Fallopian tube (tissue), 1 donor: ENCODE measurements around a stretch of chr22.

- PRO-cap: no peak
These were observed 97.9 kb upstream of the RTL6 start for GRCh38 chr22:44595655-44596649.

GRCh38 chr22:44648246-44649325, 53.4 kb upstream of the PRR5 start:
- PRO-cap: bidirectional peak, plus-strand start at chr22:44648554, minus-strand start at chr22:44648461

- PRO-cap: unidirectional peak, minus-strand start at chr22:44669120
These were observed 33.0 kb upstream of the PRR5 start for GRCh38 chr22:44668941-44669519.

GRCh38 chr22:44710476-44711605, 8.8 kb downstream of the PRR5 start:
- PRO-cap: no peak

DNA sequence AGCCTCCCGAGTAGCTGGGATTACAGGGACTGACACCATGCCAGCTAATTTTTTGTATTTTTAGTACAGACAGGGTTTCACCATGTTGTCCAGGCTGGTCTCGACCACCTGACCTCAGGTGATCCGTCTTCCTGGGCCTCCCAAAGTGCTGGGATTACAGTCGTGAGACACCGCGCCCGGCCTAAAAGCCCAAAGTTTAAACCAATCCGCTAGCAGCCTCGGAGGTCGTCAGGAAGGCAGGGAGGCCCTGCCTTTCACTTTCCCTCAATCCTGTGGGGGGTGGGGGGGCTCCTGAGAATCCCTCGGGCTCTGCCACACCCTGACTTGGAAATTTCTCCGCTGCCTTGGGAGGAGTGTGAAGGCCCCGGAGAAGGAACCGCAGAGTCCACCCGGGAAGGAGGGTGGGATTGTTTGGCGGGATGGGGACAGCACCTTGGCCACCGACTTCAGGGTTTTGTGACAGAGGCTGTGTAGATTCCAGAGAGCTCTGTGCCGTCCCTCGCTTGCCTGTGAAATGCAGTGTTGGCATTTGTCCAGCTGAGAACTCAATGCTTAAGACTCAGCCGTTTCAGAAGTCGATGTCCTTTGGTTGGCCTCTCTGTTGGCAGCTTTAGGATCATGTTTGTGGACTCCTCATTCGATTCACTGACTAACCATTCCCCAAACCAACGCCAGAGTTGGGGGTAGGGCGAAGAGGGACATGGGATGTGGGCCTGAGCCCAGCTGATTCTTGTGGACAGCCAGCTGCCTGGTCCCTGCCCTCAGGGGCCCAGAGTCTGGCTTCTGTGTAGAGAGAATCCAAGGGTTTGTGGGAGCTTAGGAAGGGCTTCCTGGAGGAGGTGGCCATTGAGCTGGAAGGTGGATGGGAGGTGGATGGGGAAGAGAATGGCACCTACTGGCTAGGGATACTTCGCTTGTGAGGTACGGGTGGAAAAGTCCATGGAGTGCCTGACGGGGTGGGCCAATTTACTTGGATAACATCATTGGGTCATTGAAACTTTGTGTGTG, 1.3 kb downstream of the ARHGAP8 start:
- PRO-cap: bidirectional peak, plus-strand start at position 295 of the sequence, minus-strand start at position 156 of the sequence; bidirectional peak, plus-strand start at position 462 of the sequence, minus-strand start at position 489 of the sequence; bidirectional peak, plus-strand start at position 691 of the sequence, minus-strand start at position 515 of the sequence

- PRO-cap: bidirectional peak, plus-strand start at chr22:45007153, minus-strand start at chr22:45007035; bidirectional peak, plus-strand start at chr22:45007505, minus-strand start at chr22:45007371
These were observed 2.8 kb downstream of the PHF21B start for GRCh38 chr22:45006862-45007617.

DNA sequence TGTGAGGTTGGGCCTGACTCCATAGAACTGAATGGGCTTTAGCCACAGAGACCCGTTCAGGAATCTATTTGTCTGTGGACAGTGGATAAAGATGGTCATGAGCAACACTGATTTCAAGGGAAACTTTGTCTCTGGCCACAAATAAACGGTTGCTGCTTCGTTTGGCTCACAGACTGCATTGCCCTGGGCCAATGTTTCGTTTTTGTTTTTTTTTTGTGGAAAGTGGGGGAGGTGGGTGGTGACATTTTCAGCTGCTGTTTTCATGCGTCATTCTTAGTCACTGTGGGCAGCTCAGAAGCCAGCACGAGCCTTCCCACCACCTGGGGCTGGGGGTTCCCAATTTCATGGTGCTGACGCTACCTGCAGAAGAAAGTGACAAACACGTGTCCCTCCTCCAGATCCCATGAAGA, 54.7 kb upstream of the PHF21B start:
- PRO-cap: no peak

DNA sequence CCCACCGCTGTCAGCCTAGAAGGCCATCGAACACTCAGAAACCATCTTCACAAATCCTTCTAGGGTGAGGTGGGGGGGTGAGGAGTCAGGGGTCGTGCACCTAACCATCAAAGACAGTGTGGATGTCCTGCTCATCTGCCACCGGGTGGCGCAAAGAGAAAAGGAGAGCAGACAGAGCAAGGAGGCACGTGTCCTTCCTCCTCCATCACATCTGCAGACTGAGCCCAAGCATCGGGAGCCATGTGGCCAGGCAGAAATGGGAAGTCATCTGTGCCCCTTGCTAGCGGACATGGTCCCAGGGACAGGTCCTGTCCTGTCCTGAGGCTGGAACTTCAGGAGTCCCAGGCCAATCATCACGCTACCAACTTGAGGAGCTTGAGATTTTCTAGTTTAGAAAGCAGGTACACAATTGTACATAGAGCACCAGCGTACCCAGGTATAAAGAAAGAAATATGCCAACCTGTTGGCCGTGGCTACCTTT, 61.8 kb upstream of the NUP50 start:
- PRO-cap: no peak

DNA sequence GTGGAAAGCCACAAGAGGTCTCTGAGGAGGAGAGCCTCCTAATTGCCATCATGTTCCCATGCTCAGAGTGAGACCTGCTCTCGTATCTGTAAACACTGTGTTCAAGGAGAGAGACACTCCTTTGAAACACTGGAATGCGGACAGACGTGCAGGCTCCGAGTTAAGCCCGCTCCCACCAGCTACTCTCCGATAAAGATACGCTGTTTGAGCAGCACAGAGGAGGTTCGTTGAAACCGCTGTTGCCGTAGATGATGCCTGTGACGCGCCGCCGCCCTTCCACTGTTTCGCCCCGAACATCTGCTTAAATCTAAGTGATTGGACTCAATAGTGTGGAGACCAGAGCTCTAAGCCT, 25.1 kb downstream of the NUP50 start:
- PRO-cap: no peak

- PRO-cap: no peak
These were observed 35.2 kb downstream of the KIAA0930 start for GRCh38 chr22:45205480-45205902.

DNA sequence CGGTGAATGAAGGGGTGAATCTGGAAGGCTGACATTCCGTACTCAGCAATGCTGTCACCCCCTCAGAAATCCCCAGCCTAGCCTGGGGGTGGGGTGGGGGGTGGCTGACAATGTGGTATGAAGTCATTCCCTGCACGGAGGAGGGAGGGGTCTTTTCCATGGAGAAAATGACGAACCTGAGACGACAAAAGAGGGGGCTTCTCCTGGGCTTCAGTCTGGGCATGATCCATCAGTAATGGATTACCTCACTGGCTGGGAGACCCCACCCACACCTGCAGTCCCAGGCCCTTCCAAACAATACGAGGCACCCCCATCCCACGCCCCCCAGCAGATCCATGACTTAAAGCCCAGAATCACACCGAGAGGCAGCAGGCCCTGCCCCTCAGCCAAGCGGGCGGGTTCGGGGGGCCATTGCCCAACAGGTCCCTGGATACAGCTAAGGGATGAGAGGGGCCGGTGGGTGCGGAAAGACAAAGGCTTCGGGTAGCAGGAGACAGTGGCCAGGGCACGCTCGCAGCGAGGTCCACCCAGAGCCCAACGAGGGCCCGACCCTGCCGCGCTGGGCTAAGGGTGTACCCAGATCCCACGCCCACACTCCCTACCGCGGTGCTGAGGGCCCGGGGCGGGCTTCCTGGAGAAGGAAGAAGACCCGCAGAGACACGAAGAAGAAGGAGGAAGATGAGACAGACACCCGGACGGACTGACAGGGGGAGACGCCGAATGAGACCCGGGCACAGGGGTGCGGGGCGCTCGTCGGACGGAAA, 830 bp downstream of the KIAA0930 start:
- PRO-cap: no peak

GRCh38 chr22:45468855-45469305, 33.8 kb upstream of the FBLN1 start:
- PRO-cap: unidirectional peak, plus-strand start at chr22:45469108

- PRO-cap: no peak
These were observed 46.5 kb downstream of the FBLN1 start for GRCh38 chr22:45548895-45549790.

GRCh38 chr22:45740294-45740662, 68.6 kb downstream of the ATXN10 start:
- PRO-cap: no peak

DNA sequence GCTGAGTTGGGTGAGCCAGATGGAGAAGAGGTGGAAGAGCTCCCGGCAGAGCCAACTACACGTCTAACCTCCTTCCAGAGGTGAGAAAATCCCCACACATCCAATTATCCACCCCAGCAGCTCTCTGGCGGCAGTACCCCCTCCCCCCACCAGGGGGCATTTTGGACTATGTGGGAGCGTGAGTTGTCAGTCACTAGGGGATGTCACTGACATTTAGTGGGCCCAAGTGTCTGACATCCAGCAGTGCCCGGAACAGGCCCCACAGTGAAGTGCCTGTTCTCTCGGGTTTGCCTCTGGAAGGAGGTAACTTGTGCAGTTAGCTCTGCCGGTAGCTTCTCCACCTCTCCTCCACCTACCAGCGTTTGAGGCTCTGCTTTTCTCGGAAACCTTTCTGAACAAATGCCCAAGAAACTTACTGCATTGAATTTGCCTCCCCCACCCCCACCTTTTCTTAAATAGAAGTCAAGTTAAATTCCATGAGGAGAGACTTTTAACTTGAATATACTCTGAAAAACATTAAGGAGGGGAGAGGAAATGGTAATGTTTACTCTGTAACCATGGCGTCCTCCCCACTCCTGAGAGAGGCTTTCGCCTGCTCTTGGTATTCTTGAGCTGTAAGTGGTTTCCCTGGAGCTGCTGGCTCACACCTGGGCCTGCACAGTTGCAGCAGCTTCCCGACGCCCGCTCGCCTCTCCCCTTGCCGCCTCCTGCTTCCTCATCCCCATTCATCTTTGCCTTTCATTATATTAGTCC, 112.8 kb downstream of the WNT7B start:
- PRO-cap: unidirectional peak, plus-strand start at position 660 of the sequence

GRCh38 chr22:45974366-45974901, 2.5 kb downstream of the WNT7B start:
- PRO-cap: no peak

DNA sequence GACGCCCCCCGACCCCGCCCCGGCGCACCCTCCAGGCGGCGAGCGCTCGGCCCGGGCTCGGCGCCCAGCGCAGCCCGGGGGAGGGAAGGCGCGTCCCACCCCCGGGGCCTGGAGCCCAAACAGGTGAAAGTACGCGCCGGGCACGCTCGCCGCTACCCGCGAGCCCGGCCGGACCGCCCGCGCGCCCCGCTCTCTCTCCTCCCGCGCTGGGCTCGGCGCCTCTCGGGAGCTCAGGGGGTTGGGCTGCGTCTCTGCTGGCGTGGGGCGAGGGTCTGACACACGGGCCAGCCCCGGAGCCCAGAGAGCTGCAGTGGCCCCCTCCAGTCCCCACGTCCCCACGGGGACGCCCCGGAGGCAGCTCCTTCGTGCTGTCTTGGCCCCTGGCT, 697 bp downstream of the WNT7B start:
- PRO-cap: unidirectional peak, plus-strand start at position 118 of the sequence; unidirectional peak, plus-strand start at position 126 of the sequence

DNA sequence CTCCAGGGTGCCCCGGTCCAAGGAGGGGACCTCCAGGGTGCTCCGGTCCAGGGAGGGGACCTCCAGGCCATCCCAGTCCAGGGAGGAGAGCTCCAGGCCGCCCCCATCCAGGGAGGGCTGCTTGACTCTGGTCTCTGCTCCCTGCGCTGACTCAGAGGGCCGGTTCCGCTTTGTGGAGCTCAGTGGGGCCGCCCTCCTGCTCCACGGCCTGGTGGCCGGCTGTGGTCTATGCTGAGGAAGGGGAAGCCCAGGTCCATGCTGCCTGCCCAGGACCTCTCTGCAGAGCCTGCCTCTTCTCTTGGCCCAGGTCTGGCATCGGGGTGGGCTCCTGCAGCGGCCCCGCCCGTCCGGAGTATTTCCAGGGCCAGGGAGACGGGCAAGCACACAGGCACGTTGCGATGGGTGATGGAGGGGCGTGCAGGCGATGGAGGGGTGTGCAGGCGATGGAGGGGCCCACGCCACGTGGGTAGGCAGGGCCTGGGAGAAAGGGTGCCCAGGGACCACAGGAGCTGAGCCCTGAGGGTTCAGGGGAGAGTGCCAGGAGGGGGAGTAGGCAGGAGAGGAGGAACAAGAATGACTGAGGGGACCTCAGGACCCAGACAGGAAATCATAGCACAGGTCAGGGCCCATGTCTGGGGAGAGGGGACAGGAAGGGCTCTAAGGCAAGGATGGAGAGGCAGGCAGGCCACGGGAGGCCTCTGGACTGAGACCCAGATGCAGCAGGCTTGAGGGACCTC, 19.7 kb upstream of the WNT7B start:
- PRO-cap: no peak

GRCh38 chr22:46006138-46006382, 29.1 kb upstream of the WNT7B start:
- PRO-cap: bidirectional peak, plus-strand start at chr22:46006585, minus-strand start at chr22:46006286

- PRO-cap: no peak
These were observed 63.8 kb upstream of the WNT7B start for GRCh38 chr22:46040376-46041563.